ENCODE measurements around a stretch of chr12.

DNA sequence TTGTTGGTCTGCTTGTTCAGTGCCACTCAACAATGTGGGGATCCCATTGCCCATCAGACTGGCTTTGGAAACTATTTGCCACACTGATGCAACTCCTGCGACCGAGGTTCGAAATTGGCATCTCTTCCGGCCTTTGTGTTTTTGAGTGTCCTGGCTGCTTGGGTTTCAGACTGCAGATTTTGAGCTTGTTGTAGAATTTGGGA, 1.5 kb downstream of the HCAR1 start:
- RRBS = no CpG with 5 or more reads among the region's 4 CpGs

GRCh38 chr12:122834381-122835118, 707 bp upstream of the HIP1R start:
- RRBS = 0% methylated on average over 1 of the region's 22 CpGs

DNA sequence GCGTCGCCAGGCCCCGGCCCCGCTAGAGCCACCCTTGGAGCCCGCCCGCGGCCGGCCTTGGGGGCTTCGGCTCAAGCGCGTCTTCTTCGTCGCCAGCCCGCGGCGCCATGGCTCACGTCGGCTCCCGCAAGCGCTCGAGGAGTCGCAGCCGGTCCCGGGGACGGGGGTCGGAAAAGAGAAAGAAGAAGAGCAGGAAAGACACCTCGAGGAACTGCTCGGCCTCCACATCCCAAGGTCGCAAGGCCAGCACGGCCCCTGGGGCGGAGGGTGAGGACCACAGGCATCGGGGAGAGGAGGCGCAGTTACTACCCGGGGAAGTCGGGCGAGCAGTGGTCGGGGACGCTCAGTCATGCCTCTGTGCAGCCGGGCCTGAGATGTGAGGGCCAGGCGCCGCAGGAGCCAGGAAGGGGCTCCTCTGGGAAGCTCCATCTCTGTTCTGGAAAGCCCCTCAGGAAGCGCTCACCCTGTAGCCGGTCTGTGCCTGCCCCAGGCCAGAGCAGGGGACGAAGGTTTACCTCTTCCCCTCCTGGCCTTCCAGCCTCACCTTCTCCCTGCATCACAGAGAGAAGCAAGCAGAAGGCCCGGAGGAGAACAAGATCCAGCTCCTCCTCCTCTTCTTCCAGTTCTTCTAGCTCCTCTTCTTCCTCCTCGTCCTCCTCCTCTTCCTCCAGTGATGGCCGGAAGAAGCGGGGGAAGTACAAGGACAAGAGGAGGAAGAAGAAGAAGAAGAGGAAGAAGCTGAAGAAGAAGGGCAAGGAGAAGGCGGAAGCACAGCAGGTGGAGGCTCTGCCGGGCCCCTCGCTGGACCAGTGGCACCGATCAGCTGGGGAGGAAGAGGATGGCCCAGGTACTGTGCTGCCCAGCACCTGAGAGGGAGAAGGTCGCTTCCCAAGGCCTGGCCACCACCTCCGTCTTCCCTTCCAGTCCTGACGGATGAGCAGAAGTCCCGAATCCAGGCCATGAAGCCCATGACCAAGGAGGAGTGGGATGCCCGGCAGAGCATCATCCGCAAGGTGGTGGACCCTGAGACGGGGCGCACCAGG, 873 bp downstream of the ARL6IP4 start:
- RRBS = 4% methylated on average over 21 of the region's 60 CpGs

GRCh38 chr12:122998256-122998515, 17.7 kb downstream of the ARL6IP4 start:
- RRBS = no CpG with 5 or more reads among the region's 4 CpGs

DNA sequence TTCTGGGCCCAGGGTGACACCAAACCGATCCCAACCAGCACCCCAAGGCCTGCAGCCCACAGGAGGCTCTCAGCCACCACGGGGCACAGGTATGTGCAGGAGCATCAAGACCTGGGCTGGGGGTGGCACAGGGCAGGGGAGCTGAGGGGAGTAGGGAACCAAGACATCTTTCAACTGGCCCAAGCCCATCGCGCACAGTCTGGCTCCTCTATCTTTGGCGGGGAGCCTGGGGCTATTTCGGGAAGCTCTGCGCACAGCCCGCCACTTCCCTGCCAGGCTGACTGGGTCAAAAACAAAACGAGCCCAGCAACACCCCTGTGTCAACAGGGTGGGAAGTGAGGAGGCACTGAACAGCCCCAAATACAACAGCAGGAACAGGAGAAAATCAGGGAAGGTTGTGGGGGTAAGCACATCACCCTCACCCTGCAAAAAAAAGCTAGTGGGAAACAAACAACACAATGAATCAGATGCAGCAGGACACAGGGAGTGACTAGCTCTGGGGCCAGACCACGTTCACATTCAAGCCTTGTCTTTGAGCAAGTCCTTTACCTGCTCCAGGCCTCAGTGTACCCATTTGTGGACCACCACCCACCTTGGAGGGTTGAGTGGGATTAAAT, 84.0 kb downstream of the ARL6IP4 start:
- RRBS = no CpG with 5 or more reads among the region's 10 CpGs

DNA sequence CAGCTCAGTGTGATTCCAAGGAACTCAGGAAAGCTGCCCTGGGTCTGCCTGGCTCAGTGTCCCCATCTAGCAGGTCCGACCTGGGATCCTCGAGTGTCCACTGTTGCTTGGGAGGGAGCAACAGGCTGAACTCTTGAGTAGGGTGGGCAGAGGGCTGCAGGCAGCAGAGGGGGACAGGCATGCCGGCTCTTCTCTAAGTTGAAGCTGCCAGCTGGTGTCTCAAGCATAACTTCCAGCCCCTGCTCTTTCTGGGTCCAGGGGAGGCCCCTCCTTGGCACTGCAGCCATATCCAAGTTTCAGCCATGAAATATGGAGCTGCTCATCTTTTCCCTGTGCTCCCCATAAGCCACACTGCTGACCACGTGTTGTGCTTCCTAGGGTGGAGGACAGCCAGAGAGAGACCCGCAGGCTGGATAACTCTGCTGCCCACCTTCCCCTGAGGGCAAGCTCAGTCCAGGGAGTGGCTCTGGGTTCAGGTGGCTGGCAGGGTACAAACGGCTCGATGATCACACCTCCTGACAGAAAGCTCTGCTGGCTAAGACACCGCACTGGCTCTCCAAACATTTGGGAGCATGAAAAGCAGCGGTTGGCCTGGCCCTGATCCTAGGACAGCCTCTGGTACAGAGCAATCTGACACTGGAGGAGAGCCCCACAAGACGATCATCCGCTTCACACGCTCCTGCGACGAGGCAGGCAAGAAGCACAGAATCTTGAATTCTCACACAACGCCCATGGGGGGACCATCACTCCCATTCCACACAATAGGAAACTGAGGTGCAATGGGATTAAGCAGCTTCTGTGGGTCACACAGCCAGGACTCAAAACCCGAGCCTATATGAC, 79.7 kb downstream of the PITPNM2 start:
- RRBS = no CpG with 5 or more reads among the region's 16 CpGs

DNA sequence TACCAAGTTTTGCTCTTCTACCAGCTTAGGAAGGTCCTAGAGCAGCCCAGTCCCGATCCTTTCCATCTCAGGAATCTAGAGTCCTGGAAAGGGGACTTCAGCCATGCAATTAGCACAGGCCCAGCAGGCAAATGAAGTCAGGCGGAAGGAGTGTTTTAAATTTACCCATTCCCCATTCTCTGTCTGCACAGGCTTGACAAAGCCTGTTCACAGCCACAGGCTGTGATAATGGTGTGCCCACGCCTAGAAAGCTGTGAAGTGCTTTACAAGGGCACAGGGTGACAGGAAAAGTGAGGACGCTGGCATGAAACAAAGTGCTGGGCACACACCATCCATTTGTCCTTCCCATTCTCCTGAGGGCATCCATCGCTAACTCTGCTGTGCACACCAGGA, 79.0 kb downstream of the PITPNM2 start:
- RRBS = no CpG with 5 or more reads among the region's 5 CpGs

DNA sequence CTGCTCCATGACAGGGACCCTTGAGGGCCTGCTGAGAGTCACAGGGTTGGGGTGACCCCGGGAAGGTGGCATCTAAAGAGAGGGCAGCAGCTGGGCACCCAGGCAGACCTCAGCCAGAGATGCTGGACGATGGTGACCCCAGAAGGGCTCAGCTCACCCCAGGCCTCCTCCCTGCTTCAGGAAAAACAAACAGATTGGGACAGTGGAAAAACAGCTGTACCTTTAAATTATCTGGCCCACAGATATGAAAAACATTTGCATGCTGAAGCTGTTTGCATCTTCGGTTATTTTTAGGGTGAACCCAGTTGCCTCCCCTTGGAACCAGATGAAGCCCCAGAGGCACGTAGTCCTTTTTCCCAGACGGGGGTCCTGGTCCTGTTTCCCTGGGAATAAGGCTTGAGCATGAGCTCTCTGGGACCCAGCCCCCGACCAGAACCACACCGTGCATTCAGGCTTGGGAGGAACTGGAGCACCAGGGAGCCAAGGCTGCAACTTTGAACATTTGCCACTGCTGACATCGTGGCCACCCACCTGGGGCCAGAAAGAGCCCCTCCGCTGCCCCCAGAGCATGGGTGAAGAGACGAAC, 66.8 kb downstream of the PITPNM2 start:
- RRBS = no CpG with 5 or more reads among the region's 10 CpGs

- RRBS = no CpG with 5 or more reads among the region's 6 CpGs
These were observed 41.5 kb downstream of the PITPNM2 start for GRCh38 chr12:123109292-123109872.

GRCh38 chr12:123390505-123390965, 6.6 kb downstream of the KMT5A start:
- RRBS = no CpG with 5 or more reads among the region's 12 CpGs

GRCh38 chr12:123423053-123423445, 13.4 kb downstream of the RILPL2 start:
- RRBS = no CpG with 5 or more reads among the region's 8 CpGs

DNA sequence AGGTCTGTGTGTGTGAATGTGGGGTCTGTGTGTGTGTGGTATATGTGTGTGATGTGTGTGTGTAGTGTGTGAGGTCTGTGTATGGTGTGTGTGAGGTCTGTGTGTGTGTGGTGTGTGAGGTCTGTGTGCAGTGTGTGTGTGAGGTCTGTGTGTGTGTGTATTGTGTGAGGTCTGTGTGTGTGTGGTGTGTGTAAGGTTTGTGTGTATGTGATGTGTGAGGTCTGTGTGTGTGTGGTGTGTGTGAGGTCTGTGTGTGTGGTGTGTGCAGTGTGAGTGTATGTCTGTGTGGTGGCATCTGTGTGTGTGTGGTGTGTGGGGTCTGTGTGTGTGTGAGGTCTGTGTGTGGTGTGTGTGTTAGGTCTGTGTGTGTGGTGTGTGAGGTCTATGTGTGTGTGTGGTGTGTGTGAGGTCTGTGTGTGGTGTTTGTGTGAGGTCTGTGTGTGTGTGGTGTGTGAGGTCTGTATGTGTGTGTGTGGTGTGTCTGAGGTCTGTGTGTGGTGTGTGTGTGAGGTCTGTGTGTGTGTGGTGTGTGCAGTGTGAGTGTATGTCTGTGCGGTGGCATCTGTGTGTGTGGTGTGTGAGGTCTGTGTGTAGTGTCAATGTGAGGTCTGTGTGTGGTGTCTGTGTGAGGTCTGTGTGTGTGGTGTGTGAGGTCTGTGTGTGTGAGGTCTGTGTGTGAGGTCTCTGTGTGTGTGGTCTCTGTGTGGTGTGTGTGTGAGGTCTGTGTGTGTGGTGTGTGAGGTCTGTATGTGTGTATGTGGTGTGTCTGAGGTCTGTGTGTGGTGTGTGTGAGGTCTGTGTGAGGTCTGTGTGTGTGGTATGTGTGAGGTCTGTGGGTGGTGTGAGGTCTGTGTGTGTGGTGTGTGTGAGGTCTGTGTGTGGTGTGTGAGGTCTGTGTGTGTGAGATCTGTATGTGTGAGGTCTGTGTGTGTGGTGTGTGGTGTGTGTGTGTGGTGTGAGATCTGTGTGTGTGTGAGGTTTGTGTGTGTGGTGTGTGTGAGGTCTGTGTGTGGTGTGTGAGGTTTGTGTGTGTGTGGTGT, 22.5 kb downstream of the RILPL1 start:
- RRBS = no CpG with 5 or more reads among the region's 1 CpG

DNA sequence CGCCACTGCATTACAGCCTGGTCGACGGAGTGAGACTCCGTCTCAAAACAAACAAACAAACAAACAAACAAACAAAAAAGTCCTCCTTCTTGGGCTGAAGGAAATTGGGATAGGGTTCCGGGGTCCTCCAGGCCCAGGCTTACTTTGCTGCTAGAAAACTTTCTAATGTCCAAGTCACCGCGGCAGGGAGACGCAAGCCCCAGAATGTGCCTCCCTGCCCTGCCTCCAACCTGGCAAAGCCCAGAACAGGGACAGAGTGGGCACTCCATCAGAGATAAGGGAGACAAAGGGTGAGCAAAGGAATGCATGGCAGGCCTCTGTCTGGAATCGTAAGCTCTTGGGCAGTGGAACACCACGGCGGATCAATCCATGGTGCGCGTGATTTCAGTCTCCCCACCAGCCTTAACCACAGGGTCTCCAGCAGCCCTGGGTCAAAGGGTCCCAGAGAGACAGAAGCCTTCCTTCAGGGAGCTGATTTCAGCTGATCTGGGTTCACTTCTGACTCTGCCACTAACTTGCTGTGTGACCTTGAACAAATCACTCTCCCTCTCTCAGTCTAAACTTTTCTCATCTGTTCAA, 12.9 kb downstream of the RILPL1 start:
- RRBS = no CpG with 5 or more reads among the region's 13 CpGs

- RRBS = no CpG with 5 or more reads among the region's 9 CpGs
These were observed 4.1 kb upstream of the DDX55 start for GRCh38 chr12:123597316-123598668.

DNA sequence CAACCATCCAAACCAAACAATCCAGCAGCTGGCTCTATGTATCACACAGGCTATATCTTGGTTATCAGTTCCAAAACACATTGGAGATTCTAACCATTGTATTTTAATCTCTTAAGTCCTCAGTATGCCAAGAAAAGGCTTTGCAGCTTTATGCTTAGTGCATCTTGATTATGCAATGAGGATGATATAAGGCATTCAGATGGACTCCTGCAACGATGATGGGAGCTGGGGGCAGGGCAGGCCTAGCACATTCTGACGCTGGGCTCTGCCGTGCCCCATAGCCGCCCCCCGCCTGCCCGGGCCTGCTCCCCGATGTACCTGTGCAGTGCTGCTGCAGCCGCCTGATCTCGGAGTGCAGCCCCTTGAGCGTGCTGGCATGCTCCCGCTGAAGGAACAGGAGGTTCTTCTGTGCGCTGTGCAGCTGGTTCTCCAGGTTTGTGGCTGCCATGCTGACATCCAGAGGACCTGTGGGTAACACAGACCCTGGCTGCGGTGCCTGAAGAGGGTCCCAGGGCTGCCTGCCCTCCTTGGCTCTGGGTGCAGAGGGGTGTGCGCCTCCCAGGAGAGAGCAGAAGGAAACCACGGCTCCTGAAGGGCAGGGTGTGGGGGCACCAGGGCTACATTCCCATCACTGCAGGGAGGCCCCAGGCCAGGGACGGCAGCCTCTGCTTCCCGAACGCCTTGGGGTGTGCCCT, 29.5 kb downstream of the CCDC92 start:
- RRBS = no CpG with 5 or more reads among the region's 18 CpGs

DNA sequence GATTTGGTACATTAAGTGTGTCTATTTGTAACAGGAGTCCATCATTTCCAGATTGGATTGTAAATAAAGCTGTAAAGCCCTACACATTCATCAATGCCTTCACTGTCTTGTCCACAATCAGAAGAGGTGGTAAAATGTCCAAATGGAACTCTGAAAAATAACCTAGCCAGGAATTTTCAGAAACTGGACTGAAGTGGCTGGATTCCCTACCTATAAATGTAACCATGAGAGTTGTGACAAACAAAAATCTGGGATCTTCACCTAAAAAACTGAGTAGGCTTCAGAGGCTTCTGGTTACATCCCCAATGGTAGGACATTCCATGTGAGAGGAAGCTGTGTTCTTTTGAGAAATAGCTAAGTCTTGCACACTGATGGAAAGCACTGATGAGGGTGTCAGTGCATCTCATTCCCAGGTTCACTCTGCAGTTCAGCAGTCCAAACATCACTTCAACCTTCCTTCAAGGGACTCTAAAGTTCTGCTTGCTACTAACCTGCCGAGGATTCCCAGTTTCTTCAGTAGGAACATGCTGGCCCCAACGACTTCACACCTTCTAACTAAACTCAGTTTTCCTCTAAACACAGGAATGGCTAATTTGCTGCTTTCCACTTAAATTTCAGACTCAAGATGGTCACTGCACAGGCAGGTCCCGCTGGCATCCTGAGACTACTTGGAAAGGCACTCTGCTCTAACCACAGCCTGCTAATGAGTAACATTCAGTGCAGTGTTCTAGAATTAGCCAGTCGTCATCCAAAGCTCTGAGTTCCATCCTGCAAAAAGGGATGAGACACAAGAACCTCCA, 6.3 kb downstream of the CCDC92 start:
- RRBS = no CpG with 5 or more reads among the region's 4 CpGs

- RRBS = 3% methylated on average over 13 of the region's 34 CpGs
These were observed 1.0 kb downstream of the CCDC92 start for GRCh38 chr12:123971461-123972156.

- RRBS = 13% methylated on average over 7 of the region's 20 CpGs
These were observed 1.4 kb downstream of the RFLNA start for GRCh38 chr12:124296248-124296727.

DNA sequence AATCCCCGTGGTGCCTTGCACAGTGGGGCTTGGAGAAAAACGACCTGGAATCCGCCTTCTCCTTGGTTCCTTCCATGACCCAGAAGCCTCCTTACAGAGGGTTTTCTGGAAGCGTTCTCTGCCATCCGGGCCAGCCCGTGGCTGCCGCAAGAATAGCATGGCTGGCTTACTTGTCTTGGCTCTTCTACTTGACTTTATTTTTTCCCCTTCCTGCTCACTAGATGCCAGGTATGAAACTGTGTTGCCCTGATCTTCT, 2.1 kb downstream of the RFLNA start:
- RRBS = no CpG with 5 or more reads among the region's 7 CpGs

DNA sequence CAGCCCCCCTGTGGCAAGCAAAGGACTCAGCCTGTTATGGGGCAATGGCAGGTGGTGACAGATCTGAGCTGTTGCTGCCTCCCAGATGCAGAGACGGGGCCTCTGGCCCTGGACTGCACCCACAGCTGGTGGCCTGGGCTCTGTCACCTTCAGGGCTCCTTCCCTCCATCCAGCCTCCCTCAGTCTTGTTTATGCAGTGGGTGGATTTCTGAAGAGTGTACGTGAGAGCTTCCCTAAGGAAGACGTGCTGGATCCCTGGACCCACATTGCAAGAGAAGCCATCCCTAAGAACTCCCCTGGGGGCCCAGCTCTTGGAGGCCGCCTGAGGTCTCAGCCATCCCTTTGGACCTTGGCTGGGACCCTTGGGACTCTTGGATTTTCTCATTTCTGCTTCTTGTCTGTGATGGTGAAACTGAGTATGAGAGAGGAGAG, 5.2 kb downstream of the RFLNA start:
- RRBS = no CpG with 5 or more reads among the region's 4 CpGs

Measured in AG09309 (cell line).